Gallbladder (tissue), 1 donor: ENCODE measurements around a stretch of chr1.

DNA sequence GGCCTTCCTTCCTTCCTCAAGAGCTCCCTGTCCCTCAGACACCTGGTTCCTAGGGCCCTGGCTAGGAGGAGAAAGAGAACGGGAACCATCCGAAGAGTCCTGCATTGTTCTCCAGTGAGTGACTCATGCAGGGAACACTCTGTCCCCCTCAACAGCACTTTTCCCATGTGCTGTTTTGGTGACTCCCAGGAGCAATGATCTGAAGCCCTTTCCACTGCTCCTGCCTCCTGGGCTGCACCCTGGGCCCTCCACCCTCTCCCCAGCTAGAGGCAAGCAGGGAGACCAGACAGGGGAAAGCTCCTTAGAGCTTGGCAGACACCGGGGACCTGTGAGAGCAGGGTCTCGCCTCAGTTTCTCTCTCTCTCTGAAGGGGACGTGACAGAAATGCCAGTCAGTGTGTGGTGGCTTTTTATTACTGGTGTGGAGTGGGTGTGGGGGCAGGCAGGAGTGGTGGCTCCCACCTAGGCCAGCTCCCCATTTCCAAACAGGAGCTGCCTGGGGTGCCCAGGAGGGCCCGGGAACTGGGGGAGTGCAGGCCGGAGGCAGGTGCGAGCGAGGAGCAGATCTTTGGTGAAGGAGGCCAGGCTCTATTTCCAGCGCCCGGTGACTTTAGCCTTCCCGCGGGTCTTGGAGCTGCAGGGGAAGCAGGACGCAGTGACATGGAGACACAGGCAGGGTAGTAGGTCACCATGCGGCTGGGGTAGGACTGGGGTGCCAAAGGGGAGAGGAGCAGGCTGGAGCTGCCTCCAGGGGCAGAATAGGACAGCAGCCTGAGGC lies 18.7 kb downstream of the TNNT2 start:
- PRO-cap: no peak

DNA sequence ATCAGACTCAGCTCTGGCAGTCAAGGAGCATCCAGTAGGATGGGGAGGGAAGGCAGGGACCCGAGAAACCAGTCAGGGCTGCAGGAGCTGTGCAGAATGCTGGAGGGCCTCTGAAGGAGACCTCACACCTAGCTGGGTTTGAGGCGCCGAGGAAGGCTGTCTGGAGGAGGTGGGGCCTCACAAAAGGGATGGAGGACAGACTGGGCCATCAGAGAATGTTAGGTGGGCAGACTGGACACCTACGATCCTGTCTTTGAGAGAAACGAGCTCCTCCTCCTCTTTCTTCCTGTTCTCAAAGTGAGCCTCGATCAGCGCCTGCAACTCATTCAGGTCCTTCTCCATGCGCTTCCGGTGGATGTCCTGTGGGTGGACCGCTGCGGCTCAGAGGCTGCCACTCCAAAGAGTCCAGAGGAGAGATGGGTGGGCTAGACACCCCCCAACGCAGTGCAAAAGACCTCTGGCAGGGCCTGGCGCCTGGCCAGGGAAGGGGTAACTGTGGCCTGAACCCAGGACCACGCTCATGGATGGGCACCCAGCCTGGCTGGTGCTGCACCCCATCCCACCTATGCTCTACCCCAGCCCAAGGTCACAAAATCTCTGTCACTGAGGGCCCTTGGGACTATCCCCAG lies 12.4 kb downstream of the TNNT2 start:
- PRO-cap: no peak

DNA sequence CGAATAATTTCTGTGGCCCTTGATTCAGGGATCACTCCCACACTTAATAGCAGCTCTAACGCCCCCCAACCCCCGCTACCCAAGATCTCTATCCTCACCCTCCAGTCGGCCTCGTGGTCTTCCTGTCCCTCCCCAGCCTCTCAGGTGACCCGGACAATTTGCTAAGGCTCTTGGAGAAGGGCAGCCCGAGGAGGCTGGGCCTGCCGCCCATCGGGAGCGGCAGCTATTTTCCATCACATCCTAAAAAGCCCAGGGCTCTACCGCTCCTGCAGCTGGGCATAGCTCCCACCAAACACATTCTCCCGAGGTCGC lies 12.0 kb upstream of the PHLDA3 start:
- PRO-cap: no peak

DNA sequence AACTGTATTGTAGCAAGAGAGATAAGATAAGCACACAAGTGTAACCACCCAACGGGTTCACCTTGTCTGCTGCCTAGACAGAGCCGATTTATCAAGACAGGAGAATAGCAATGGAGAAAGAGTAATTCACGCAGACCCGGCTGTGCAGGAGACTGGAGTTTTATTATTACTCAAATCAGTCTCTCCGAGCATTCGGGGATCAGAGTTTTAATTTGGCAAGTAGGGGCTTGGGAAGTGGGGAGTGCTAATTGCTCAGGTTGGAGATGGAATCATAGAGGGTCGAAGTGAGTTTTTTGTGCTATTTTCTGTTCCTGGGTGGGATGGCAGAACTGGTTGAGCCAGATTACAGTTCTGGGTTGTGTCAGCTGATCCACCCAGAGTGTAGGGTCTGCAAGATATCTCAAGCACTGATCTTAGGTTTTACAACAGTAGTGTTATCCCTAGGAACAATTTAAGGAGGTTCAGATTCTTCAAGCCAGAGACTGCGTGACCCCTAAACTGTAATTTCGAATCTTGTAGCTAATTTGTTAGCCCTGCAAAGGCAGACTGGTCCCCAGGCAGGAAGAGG lies 8.4 kb upstream of the CSRP1 start:
- PRO-cap: no peak

DNA sequence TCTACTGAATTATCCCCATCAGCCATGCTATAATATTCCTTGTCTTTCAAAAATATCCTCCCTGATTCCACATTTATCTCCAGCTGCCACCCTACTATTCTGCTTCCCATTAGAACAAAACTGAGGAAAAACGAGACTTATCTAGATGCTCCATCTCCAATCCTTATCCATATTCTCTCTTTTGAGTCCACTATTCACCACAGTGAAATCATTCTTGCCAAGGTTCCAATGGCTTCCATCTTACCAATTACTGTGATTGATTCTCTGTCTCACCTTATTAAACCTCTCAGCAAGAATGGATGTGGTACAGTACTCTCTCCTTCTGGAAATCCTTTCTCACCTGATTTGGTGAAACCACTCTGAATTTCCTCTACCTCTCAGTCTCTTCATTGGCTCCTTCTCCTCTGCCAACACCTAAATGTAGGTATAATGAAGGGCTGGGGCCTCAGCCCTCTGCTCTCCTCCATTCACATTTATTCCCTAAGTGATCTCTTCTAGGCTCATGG lies 11.8 kb downstream of the LMOD1 start:
- PRO-cap: no peak

GRCh38 chr1:202000938-202002215 lies 9.0 kb upstream of the ELF3 start:
- PRO-cap: no peak

DNA sequence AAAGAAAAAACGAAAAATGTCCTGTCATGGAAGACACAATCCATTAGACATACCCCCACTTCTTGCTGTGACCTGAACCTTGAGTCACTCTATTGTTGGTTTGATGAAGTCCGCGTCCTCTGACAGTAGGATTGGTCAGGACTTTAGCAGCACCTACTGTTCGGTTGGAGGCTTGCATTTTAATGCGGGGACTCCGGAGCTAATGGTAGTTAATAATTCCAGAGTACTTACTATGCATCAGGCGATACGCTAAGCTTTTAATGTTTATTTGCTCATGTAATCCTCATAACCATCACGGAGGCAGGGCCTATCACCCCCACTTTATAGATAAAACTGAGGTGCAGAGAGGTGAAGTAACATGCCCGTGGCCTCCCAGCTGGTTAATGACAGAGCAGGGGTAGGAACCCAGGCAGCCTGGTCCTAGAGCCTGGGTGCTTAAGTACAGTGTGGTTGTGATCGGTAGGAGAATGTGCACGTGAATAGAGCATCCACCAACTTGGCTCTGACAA lies 7.8 kb upstream of the ELF3 start:
- PRO-cap: no peak

DNA sequence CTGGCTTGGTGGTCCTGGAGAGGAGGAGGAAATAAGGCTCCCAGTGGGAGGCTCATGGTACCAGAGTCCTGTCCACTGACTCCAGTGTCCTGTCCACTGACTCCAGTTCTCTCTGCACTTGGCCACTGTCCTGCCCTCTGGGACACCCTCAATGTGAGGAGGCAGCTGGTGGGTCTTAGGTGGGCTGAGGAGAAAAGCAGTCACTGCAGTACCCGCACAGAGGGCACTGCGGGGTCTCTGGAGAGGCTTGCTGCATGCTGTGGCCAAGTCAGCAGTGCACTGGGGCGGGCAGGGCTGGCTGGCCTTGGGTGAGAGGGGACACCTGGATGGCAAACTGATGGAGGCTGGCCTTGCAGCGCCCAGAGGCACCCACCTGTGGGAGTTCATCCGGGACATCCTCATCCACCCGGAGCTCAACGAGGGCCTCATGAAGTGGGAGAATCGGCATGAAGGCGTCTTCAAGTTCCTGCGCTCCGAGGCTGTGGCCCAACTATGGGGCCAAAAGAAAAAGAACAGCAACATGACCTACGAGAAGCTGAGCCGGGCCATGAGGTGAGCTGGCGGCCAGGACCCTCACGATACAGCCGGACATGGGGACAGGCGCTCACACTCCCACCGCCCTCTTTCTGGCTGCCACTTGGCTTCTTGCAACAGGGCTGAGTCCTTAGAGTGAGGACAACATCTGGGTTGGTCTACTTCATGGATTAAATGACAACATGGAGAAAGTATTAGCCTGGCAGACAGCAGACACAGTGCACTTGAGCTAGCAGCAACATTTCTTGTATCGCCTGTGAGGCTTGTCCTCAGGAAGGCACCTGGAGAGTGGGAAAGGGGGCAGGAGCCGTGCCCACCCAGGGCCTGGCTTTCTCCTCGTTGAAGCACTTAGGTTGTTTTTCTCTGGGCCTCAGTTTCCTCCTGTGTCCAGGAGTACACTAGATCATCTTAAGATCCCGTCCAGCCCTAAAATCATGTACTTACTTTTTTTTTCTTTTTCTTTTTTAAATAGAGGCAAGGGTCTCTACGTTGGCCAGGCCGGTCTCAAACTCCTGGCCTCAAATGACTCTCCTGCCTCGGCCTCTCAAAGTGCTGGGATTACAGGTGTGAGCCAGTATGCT lies 3.4 kb downstream of the ELF3 start:
- PRO-cap: unidirectional peak, plus-strand start at position 816 of the sequence

GRCh38 chr1:202031166-202031531 lies 20.8 kb downstream of the ELF3 start:
- PRO-cap: unidirectional peak, plus-strand start at chr1:202031254

- PRO-cap: no peak
Measured at GRCh38 chr1:202045549-202046146, 35.3 kb downstream of the ELF3 start.

- PRO-cap: unidirectional peak, minus-strand start at chr1:202076180
Measured at GRCh38 chr1:202076066-202076540, 46.6 kb upstream of the GPR37L1 start.

DNA sequence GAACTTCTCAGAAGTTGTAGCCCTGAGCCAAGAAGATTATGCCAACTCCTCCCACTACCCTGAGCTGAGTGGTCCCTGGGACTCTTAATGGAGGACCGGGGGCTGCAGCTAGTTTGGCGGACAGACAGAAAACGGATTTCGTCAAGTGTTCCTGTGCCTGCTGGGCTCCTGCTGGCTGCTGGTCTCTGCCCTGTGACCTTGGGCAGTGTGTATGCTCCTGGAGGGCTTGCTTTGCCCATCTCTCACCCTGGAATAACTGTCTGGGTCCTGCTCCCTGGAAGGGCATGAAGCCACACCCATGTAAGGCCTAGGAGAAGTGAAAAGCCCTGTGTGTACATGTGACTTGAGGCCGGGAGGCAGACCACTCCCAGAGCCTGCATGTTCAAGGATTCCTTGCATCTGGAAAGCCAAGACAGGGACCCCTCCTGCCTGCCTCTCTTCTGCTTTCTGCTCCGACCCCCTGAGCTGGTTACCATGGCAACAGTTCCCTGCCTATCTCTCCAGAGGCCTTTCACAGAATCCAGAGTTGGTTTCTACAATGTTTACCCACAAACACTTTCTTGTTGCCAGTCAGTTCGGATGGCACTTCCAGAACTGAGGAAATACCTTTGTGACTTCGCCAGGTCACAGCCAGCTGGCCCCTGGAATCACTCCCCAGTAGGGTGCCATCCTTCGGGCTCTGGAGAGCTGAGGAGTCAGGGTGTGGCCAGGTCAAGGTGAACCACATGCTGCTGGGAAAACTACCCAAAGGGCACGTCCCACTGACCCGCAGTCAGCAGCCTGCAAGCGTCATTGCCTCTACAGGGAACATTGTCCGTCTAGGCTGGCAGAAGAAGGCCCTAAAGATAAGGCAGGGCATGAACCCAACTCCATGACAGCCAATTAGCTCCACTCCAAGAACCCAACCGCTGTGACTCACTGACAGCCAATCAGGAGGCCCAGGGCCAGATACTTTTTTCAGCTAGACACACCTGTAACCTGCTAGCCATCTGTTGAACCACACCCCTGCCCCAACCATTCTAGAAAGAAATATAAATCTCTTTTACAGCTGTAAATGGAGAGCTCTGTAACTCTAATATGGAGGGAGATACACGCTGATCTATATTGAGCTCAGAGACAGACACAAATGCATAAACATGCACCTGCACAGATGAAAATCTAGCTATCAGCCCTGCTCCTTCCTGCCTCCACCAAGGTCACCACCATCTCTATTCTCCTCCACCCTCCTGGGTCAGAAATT lies 14.6 kb upstream of the GPR37L1 start:
- PRO-cap: bidirectional peak, plus-strand start at position 981 of the sequence, minus-strand start at position 816 of the sequence

DNA sequence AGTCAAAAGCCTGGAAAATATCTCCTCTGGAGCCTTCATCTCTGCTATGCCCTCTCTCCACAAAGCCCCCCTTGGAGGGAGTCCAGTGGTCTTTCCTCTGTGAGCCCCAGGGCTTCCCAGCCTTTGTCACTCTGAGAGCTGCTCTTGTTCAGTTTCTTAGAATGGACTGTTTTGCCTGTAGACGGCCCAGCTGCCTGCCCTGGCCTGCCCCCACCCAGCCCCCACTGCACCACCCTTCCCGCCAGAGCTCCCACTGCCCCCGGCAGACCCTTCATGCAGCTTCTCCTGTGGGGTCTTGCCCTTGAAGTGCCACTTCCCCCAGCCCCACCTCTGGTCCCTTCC lies 7.0 kb downstream of the GPR37L1 start:
- PRO-cap: no peak

DNA sequence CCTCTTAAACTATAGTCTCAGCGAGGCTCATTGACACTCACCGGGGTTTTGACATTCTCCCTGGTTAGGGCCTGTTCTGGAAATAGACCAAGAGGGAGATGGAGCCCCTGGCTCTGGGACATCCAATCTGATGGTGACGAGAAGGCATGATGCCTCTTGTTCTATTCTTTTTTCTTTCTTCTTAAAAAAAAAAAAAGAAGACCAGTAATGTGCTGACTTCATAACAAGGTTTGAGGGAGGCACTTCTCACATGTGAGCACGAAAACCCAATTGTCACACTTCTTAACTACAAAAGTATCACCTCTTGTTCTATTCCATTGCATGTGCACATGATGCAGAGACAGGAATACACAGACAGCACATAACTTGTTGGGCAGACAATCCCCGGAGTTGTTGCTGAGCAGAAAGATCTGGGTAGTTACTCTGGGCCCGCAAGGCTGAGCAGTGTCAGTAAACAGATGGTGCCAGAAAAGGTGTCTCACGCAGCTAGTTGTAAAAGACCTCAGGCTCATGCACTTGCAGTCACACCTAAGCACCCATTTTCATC lies 3.9 kb downstream of the LGR6 start:
- PRO-cap: no peak

- PRO-cap: no peak
Measured at GRCh38 chr1:202223092-202223573, 29.5 kb downstream of the LGR6 start.

DNA sequence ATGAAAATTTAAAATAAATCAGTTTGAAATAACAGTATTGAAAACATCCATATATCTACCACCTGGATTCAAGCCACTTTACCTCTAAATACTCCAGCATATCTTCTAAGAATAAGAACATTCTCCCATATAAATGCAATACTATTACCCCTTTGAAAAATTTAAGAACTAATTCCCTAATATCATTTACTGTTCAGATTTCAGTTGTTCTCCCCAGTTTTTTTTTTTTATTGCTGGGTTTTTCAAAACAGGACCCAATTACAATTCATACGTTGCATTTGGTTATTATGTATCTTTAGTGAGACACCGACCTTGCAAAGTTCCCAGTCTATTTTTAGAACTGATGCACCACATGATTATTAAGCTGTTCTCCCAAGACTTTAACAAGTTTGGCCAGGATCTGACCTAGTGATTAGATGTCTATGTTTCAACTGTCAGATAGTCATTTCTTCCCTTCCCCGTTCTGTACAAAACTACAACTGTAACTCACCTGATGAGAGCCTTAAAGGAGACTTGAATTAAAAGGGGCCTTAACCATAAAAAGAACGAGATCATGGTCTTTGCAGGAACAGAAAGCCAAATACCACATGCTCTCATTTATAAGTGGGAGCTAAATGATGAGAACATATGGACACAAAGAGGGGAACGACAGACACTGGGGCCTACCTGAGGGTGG lies 7.9 kb downstream of the UBE2T start:
- PRO-cap: no peak

DNA sequence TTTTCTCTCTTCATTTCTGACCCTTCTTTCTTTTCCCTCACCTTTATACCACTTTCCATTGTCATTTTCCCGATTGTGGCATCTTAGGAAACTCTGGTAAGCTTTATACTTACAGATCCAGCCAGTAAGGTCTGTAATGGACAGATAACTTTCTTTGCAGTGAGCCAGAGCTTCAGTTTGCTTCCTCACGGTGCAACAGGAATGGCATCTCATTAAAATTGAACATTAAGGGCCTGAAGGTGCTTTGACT lies 171.5 kb downstream of the SYT2 start:
- PRO-cap: no peak

- PRO-cap: no peak
Measured at GRCh38 chr1:202731678-202732095, 21.4 kb upstream of the SYT2 start.

- PRO-cap: no peak
Measured at GRCh38 chr1:202763771-202764321, 44.4 kb downstream of the KDM5B start.

GRCh38 chr1:202890454-202890861 lies 1.5 kb upstream of the RABIF start:
- PRO-cap: no peak